Skeletal muscle tissue (tissue), 7 donors: ENCODE data around the gene KIF2A.

DNA sequence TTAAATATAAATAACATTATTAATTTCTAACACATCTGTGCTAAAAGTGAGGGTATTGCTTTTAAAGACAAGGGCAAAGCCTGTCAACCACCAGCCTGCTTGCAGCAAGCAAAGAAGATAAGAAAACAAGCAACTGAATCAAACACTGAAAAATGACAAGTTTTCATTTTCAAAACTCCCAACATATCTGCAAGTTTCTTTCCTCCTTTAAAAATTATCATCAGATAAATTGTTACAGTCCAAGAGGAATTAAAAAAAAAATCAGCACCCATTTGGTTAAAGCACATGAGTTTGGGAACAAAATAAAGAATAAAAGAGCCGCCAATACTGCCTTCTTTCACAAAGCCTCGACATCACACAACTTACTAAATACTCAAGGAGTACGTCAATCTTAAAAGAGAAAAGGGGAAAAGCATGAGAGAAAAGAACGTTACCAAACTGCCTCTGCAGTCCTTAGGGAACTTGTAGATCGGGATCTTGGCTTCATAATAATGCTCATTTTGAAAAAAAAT lies 618.6 kb downstream of the PDE4D start:
- PRO-cap, 3 experiments: no peak in any of the 3 experiments
- RAMPAGE, long total RNA: no peak
- RRBS, 2 experiments: no CpG with 5 or more reads among the region's 5 CpGs

DNA sequence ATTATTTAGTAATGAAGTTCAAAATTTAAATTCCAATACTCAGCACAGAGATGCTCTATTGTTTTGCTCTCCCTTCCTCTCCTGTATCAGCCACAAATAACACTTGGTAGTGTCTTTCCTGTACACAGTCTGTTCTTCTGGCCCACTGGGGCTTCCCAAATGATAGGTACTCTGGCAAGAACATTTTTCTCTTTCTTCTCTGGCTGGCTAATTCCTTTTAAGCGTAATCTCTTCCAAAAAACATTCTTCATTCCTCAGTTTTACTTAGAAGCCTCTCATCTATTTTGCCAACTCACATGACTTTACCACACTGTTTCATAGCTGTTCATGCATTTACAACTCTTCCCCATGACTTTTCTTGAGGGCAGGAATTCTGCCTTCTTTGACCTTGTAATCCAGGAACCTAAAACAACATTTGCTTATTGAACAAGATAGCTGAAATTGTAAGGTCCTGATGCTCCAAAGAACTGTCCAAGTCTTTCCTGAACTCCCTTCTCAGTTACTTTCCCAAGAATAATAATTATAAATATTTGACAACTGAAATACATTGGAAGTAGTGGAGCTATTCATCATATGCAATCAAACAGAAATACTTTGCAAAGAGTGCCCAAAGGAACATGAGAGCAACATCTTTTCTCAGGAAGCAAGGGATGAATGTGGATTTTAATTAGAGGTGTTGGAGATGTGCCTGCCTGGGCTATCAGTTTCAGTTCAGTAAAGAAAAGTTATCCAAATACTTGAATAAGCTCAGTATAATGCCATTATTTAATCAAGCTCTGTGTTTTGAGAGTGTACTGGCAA lies 458.0 kb downstream of the PDE4D start:
- PRO-cap, 3 experiments: no peak in any of the 3 experiments
- RAMPAGE, long total RNA: no peak
- RRBS, 2 experiments: no CpG with 5 or more reads among the region's 1 CpG

DNA sequence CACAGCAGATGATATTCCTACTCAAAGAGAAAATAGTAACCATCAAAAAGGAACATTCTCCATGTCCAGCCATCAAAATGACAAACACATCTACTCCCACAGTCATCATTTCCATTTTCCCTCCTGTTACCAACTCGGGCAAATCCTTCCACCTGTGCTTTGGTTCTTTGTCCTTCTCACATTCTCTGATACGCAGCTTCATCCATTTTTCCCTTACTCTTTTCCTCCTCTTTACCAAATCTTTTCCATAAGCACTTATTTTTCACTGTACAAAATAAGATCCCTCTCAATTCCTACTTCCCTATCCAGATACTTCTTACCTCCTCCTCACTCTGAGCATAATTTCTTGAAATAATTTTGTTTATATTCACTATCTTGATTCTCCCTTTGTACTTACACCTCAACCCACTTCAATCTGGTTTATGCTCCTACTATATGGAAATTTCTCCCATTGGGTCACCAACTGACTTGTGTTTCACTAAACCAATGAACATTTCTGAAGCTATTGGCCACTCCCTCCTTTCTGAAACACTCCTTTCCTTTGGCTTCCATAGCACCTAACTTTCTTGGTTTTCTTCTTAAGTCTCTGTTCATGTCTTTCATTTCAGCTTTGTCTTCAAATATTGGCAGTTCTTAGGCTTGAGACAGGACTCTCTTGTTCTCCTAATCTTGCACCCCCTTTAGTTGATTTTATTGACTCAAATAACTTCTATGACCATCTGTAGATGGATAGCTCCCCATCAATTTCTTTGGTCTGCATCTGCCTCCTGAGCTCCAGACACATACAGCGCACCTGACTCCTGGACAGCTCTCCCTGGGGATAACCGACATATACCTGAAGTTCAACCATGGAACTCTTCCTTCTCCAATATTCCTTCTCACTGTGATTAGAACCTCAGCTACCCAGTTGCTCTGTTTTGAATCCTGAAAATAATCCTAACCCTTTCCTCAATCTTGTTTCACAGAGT lies 442.6 kb downstream of the PDE4D start:
- PRO-cap, 3 experiments: no peak in any of the 3 experiments
- RAMPAGE, long total RNA: no peak
- RRBS, 2 experiments: no CpG with 5 or more reads among the region's 4 CpGs

GRCh38 chr5:59463913-59464606 lies 429.5 kb downstream of the PDE4D start:
- PRO-cap, 3 experiments: no peak in any of the 3 experiments
- RAMPAGE, long total RNA: no peak
- RRBS, 2 experiments: no CpG with 5 or more reads among the region's 12 CpGs

DNA sequence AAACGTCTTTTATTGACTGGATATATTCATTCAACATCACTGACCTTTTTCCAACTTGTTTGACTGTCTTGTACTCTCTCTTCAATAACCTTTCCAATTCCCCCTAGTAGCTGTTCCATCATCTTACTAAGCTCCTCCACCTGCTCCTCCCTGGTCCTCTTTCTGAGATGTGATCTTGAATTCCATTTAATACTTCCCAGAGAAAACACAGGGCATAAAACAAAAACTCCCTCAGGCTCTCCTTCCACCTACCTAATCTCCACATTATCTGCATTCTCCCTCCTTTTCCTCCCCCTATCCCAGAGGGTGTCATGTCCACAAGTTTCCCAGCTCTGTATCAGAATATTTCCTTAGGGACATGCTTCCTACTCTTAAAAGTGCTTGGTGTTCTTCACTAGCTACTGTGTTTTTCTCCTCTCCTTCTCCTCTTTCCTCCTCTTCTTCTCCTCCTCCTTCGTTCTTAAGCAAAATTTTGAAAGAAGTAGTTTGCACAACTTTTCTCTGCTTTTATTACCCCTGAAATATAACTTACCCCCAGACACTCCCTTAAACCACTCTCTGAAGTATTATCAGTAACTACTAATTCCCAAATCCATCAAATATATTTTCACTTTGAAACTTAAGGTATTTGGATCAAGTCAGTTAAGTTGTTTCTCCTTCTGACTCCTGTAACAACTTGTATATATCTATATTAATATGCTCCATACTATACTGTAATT lies 314.9 kb downstream of the PDE4D start:
- PRO-cap, 3 experiments: no peak in any of the 3 experiments
- RAMPAGE, long total RNA: no peak
- RRBS, 2 experiments: no CpG with 5 or more reads among the region's 2 CpGs

DNA sequence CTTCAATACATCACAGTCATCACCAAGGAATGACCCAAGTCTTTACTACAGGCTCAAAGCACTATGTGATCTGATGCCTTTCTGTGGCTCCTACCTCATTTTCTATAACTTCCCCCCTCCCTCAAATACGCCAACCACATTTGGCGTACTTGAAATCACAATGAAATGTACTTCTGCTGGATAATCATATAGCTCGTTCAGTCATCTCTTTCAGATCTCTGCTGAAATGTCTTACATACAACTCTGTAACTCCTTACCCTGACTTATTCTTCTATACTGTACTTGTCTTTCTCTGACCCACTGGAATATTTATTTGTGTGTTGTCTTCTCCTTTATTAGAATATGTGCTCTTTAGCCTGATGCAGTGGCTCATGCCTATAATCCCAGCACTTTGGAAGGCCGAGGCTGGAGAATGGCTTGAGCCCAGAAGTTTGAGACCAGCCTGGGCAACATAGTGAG lies 143.2 kb downstream of the PDE4D start:
- PRO-cap, 3 experiments: no peak in any of the 3 experiments
- RAMPAGE, long total RNA: no peak
- RRBS, 2 experiments: no CpG with 5 or more reads among the region's 4 CpGs

DNA sequence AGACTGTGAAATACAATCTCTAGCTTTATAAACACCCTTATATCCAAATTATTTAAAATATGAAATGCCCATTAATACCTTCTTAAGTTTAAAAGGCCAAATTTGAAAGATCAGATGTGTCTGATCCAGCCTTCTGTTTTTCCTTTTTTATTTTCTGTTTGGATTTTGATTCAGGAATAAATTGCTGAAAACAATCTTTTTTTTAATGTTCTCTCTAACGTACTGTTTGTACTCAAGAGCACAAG lies 88.1 kb upstream of the PDE4D start:
- PRO-cap, 3 experiments: no peak in any of the 3 experiments
- RAMPAGE, long total RNA: no peak
- RRBS, 2 experiments: no CpG with 5 or more reads among the region's 1 CpG

DNA sequence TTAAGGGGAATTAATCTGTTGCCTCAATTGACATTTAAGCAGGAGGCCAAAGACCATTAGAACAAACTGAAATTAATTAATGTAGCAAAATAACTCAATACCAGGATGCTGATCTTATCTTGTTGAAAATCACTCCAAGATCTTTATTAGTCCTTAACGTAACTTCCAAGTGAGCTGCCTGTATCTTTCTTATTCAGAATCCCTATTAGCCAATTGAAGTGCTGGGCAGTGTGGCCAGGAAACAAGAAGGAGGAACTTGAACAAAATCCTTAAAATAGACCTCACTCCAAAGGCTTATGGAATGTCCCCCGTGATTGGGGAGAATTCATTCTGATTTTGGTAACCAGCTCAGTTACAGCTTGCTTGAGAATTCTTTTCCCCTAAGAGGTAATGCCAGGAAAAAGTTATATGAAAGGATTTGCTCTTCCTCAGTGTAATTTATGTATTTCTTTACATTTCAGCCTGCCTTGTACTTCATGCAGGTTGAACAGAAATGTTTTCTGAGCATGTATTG lies 171.0 kb downstream of the DEPDC1B start:
- PRO-cap, 3 experiments: no peak in any of the 3 experiments
- RAMPAGE, long total RNA: no peak
- RRBS, 2 experiments: no CpG with 5 or more reads among the region's 2 CpGs

GRCh38 chr5:61070450-61071010 lies 91.7 kb downstream of the SMIM15 start:
- PRO-cap, 3 experiments: no peak in any of the 3 experiments
- RAMPAGE, long total RNA: no peak
- RRBS, 2 experiments: no CpG with 5 or more reads among the region's 4 CpGs

DNA sequence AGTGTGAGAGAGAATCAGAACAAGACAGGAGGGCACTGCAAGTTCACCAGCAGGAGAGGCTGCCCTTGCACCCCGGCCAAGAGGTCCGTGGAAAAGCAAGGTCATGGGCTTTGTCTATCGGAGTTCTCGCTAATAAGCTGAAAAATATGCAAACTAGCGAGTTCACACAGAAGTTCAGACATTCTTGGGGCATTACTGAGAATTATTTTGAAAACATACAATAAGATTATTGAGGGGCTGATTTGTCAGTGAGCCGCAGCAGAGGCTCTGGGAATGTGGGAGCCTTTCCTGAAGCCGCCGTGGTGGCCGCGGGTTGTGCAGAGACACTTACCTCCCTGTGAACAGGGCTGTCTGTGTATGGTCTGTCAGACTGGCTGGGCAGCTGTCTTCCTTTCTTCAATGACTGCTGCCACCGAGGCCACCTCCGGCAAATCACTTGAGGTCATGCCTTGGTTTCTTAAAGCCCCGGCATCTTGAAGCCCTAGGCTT lies 79.6 kb upstream of the ZSWIM6 start:
- PRO-cap, 3 experiments: no peak in any of the 3 experiments
- RAMPAGE, long total RNA: no peak
- RRBS, 2 experiments: 42 to 46% methylated on average over 2 of the region's 13 CpGs

GRCh38 chr5:61407442-61408484 lies 75.7 kb downstream of the ZSWIM6 start:
- PRO-cap, 3 experiments: no peak in any of the 3 experiments
- RAMPAGE, long total RNA: no peak
- RRBS, 2 experiments: no CpG with 5 or more reads among the region's 4 CpGs

DNA sequence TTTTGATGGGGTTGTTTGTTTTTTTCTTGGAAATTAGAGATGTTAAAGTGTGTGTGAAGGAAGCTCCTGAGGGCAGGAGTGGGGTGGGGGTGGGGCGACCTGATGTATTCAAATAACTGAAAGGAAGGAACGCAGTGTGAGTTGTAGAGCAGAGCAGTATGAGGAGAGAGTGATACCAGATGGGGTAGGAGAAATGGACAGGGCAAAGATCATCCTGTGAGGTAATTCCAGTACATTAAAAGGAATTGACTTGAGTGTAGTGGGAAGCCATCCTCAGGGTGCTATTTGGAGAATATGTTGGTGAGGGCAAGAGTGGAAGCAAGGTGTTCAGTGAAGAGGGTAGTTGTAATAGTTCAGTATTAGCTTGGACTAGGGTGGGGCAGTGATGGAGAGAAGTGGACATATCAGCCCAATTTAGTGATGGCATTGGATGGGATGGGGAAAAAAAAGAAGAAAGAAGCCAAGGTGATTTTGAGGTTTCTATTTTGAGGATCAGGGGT lies 81.8 kb downstream of the ZSWIM6 start:
- PRO-cap, 3 experiments: no peak in any of the 3 experiments
- RAMPAGE, long total RNA: no peak
- RRBS, 2 experiments: no CpG with 5 or more reads among the region's 2 CpGs

GRCh38 chr5:61626966-61627187 lies 294.8 kb downstream of the ZSWIM6 start:
- PRO-cap, 3 experiments: no peak in any of the 3 experiments
- RAMPAGE, long total RNA: no peak
- RRBS, 2 experiments: no CpG with 5 or more reads among the region's 2 CpGs

DNA sequence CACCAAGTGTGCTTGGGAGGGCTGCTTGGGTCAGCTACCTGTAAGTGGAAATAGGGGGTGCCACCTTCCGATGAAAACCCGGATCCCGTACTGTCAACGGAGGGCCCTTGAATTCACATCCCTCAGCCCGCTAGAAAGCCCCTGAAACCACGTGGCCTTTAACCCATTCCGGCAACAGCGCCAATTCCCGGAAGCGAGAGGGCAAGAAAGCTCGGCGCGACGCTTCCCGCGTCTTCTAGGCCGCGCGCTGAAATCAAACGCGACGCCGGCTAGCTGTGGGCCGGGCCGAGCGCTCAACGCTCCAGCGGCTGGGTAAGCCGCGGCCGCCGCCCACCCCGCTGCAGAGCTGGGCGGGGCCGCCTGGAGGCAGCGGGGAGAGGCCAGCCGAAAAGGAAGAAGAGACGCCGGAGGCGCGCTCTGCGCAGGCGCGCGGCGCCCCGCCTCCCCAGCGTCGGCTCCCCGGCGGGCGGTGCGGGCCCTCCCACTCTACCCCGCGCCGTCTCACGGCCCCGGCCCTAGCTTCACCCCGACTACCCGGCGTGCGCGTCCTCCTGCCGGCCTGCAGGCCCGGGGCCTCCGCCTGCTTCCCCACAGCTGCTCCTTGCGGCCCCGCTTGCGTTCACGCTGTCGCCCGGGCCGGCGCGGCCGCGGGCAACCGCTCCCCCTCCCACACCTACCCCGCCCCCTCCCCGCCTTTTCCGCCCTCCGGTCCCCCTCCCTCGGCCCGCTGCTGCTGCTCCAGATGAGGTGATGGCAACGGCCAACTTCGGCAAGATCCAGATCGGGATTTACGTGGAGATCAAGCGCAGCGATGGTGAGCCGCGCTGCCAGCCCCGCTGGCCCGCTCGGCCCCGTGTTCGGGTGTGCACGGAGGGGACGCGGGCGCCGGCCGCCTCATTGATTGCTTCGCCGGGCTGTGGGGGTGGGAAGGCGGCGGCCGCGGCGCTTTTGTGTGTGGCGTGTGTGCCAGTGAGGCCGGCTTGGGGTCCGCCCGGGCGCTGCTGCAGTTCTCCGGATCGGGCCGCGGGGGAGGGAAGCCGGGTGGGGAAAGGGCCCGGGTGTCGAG lies at the start of gene KIF2A:
KIF2A (plus strand) TSS at position 484 of the 1,066 bp plus-strand sequence.
- PRO-cap, 3 experiments: peak in 3 of 3 experiments; most common plus-strand start position 529 of the sequence (in 3); most common minus-strand start position 236 of the sequence (in 2)
- RAMPAGE, long total RNA: start-site peak on the plus strand centred at position 722 of the sequence, 83 bp wide, 370 and 165 reads in 2 replicates
- RRBS, 2 experiments: 2 to 3% methylated on average over 65 of the region's 122 CpGs

GRCh38 chr5:62626462-62626849 lies 47.8 kb downstream of the LRRC70 start:
- PRO-cap, 3 experiments: no peak in any of the 3 experiments
- RAMPAGE, long total RNA: no peak
- RRBS, 2 experiments: no CpG with 5 or more reads among the region's 3 CpGs

DNA sequence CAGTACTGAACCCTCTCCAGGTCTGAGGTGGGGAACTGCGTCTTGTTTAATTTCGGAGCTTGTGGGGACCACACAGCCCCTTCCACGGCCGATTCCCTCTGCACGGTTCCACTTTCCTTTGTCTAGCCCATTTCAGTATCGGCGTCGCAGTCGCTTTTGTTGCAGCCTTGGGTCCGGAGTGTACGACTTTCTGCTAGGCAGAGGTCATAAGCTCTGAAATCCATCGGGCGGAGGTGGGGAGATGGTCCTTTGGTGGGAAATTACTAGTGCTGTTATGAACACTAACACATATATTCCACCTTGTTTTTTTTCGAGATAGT lies 624 bp downstream of the RNF180 start:
- PRO-cap, 3 experiments: no peak in any of the 3 experiments
- RAMPAGE, long total RNA: no peak
- RRBS, 2 experiments: no CpG with 5 or more reads among the region's 14 CpGs

DNA sequence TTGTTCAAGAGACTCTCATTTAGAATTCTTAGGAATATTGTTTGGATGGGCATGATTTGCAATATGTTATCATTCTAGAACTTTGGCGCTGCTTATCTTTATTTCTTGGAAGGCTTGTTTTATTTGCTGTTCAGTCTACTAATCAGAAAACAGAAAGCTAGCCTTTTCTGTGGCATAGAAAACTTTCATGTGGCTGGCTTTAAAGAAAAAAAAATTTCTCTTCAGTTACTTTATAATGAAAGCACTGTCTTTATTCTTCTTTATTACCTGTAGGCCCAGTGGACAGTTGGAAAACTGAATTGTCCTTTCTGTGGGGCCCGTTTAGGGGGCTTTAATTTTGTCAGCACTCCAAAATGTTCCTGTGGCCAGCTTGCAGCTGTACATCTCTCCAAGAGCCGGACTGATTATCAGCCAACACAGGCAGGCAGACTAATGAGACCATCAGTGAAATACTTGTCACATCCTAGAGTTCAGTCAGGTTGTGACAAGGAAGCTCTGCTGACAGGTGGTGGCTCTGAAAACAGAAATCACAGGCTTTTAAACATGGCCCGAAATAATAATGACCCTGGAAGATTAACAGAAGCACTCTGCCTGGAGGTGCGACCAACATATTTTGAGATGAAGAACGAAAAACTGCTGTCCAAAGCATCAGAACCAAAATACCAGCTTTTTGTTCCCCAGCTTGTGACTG lies 47.8 kb downstream of the RNF180 start:
- PRO-cap, 3 experiments: no peak in any of the 3 experiments
- RAMPAGE, long total RNA: no peak
- RRBS, 2 experiments: no CpG with 5 or more reads among the region's 6 CpGs

DNA sequence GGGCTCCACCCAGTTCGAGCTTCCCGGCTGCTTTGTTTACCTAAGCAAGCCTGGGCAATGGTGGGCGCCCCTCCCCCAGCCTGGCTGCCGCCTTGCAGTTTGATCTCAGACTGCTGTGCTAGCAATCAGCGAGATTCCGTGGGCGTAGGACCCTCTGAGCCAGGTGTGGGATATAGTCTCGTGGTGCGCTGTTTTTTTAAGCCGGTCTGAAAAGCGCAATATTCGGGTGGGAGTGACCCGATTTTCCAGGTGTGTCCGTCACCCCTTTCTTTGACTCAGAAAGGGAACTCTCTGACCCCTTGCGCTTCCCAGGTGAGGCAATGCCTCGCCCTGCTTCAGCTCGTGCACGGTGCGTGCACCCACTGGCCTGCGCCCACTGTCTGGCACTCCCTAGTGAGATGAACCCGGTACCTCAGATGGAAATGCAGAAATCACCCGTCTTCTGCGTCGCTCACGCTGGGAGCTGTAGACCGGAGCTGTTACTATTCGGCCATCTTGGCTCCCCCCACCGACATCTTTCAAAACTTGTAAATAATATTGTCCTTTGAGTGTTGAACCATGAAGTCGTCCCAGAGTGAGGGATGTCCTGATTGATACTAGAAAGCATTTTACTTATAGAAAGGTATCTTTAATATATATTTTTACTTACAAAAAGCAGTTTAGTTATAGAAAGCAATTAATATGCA lies 24.4 kb downstream of the SHISAL2B start:
- PRO-cap, 3 experiments: no peak in any of the 3 experiments
- RAMPAGE, long total RNA: no peak
- RRBS, 2 experiments: no CpG with 5 or more reads among the region's 29 CpGs

DNA sequence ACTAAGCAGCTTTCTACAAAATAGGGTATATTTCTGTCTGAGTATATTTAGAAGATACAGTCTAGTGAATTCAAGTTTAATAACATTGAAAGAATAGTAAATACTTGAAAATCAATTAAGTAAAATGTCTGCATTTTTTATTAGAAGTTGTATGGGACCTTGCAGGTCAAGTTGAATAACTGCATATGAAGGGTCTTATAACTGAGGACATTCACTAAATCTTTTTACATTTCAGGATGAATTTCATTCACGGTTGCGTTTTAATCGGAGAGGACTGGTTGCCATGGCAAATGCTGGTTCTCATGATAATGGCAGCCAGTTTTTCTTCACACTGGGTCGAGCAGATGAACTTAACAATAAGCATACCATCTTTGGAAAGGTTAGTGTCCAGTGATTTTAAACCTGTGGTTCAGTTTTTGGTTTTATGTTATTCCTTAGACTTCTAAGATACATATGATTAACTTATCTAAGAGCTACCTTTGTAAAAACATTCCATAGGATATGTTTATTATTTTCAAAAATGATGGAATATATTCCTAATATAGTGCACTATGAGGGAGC lies 15.0 kb downstream of the CWC27 start:
- PRO-cap, 3 experiments: no peak in any of the 3 experiments
- RAMPAGE, long total RNA: no peak
- RRBS, 2 experiments: no CpG with 5 or more reads among the region's 4 CpGs

- PRO-cap, 3 experiments: no peak in any of the 3 experiments
- RAMPAGE, long total RNA: no peak
- RRBS, 2 experiments: no CpG with 5 or more reads among the region's 1 CpG
Measured at GRCh38 chr5:65038225-65038582, 269.5 kb downstream of the CWC27 start.